Metastatic Breast Carcinoma in the Ovary (tissue), 3 donors: Measurements from ENCODE around the gene FGGY.

DNA sequence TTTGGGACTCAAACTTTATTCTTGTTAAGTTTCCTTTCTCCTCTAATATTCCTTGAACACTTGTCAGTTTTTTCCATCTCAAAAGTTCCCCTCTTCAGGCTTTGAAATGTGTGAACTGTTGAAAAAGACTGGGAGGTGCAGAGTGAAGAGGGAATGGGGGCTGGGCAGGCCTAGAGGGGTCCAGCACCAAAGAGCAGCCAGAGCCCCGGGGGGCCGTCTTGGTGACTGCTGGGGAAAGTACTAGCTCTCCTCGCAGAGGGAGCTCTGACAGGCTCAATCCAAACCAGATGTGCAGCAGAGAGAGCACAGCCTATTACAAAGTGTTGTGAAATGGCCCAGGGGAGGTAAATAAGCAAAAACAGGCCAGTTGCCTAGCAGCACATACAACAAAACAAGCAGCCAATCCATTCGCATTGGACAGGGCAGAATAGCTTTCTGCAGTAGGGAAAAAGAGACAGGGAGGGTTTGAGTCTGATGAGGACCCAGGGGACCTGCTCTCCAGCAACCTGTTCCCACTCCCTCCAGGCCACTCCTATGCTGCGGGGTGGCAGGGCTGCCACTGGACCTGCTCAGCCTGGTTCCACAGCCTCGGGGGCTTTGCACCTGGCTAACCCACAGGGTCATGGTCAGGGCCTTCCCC is 239.7 kb upstream of the FGGY start:
- PRO-cap, 3 experiments: no peak in any of the 3 experiments

DNA sequence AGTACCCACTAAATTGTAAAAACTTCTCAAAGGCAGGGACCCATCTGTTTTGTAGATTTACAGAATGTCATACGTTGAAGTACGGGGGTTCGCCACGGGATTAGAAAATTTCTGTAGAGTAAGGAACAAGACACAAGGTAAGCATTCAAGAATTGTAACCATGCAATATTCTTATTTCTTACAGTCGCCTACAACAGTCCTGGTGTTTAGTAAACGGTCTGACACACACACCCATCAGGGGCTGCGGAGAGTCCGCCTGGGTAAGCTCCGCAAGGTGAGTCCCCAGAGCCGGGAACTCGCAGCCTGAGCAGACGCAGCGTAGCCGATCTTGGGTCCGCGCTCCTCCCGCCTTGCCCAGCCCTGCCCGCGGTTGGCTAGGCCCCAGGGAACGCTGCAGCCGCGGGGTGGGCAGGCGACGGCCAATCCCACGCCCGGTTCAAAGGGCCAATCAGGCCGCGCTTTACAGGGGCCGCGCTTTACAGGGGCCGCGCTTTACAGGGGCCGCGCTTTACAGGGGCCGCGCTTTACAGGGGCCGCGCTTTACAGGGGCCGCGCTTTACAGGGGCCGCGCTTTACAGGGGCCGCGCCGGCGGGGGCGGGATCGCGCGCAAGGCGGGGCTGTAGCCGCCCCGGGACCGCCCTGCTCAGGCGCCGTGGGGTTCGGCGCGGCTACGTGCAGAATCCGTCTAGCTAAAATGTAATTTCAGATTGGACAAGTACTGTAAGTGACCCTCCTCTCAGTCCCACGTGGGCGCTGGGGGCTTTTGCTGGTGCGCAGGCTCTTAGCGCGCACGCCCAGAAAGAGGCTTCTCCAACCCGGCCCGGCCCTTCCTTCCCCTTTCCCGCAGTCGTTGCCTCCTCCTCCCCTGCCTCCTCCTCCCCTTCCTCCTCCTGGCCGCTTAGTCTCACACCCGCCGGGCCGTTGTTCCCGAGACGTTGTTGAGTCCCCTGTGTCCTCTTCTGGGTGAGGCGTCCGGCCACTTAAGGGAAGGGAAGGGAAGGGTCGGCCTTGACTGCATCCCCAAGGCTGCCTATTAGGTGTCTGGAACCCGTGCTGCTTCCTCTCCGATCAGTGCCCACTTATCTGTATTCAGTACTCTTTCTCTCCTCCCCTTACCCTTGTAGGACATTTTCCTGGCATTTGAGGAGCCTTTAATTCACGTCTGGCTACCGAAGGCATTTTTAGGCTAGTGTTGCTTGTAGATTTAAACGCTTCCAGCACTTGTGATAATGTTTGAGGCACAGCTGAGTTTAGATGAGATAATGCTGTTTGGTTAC is at the start of gene FGGY:
TSS of gene FGGY (plus strand) at position 908 of the 1,278 bp plus-strand sequence.
- PRO-cap, 3 experiments: peak in 3 of 3 experiments; most common plus-strand start position 647 of the sequence (in 3); most common minus-strand start position 344 of the sequence (in 3)

DNA sequence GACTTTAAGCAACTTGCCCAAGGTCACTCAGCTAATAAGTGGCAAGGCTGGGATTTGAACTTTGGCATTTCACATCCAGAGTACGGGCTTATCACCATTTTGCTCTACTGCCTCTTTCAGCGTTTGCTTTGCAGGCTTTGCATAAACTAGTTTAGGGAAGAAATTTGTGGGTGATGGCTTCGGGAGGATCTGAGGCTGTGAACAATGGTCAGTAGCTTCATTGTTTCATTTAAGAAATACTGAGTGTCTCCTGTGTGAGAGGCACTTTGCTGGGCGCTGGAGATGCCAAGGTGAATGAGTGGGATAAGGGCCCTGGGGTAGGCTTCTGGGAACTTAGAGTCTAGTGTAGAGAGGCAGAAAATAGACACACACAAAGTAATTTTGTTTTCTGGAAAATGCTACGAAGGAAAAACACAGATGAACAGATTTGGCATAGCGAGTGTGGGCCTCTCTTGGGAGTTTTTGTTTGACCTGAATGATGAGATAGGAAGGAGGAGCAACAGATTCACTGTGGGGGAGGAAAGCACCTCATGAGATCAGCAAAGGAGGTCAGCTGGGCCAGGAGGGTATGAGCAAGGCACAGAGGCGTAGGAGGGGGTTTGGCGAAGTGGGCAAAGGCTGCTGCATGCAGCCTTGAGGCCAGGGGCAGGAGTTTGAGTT is 57.7 kb downstream of the FGGY start:
- PRO-cap, 3 experiments: no peak in any of the 3 experiments

DNA sequence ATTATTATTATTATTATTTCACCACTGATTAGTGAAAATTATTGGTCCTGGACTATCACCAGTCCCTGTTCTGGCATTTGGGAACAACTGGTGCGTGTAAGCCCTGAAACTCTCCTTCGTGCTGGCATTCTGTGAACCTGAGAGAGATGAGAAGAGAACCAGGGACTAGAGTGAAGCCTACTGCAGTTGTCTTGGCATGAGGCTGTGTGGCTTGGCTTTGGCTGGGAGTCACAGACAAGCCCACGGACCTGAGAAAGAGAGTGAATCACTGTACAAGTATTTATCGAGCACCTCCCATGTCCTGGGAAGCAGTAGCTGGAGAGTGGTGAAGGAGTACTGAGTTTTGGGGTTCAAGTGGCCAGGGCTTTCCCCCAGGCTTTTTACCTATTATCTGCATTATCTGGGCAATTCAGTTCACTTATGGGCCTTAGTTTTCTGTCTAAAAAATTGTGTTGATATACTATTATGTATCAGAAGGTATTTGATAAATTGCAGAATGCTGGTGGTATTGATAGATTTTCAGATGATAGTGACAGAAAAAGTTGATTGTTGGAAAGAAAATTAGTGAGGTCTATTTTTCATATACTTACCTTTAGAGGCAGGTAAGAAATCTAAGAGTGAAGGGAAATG is 63.4 kb downstream of the FGGY start:
- PRO-cap, 3 experiments: no peak in any of the 3 experiments

GRCh38 chr1:59367527-59368255 is 70.8 kb downstream of the FGGY start:
- PRO-cap, 3 experiments: no peak in any of the 3 experiments

GRCh38 chr1:59506818-59507377 is 210.0 kb downstream of the FGGY start:
- PRO-cap, 3 experiments: peak in 1 of 3 experiments; most common plus-strand start chr1:59507318 (in 1); most common minus-strand start chr1:59507210 (in 1)

- PRO-cap, 3 experiments: no peak in any of the 3 experiments
Observed at GRCh38 chr1:59561736-59562140, 253.0 kb upstream of the HOOK1 start.

- PRO-cap, 3 experiments: no peak in any of the 3 experiments
Observed at GRCh38 chr1:59673428-59674339, 141.1 kb upstream of the HOOK1 start.

DNA sequence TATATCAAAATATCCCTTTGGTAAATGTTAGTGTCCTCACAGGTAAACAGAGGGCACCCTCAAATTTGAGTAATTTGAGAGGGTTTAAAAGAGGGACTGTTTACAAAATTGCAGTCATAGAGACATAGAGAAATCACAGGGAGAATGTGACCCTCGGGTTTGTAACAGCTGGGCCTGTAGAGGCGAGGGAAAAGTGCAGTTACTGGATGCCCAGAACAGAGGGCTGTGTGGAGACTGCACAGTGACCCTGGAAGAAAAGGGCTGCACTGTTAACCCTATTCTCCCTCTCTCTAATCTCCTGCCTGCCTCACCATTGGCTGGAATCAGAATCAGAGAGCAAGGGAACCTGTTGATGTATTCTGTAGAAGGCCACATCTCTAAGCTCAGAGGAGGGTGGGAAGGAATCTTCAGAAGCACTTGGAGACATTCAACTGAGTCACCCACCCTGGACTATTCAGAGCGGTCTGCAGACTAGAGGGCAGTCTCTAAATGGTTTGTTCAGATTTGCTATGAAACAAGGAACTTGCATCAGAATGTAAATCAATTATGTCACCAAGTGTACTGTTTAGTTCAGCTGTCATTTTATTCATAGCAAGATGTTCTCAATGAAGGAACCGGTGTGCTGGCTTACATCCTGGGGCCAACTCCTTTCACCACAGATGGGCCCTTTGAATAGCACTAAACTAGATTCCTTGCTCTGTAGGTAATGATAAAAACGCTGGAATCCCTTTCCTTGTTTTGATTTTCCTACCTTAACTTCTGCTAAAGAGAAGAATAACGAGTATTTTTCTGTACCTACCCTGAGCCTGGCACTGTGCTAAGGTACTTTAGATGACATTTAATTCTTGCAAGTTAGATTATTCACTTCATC is 132.2 kb upstream of the HOOK1 start:
- PRO-cap, 3 experiments: no peak in any of the 3 experiments

DNA sequence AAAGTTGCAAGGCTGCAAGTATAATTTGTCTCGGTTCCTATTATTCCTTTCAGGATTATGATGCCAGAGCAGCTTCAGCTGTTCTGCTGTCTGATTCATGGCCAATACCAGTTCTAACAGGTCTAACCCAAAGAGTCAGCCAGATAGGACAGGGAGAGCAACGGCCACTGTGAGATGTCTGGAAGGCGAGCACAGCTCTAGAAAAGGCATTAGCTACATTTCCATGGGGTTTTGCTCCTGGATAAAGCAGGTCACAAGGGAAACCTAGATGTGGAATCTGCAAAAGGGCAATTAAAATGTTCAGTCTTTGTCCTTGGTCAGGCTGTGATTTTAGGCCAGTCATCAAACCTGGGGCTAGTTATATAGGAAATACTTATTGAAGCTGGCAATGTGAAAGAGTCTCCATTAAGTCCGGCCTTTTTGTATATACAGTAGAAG is 53.2 kb upstream of the HOOK1 start:
- PRO-cap, 3 experiments: no peak in any of the 3 experiments

GRCh38 chr1:59936205-59936747 is 9.7 kb upstream of the CYP2J2 start:
- PRO-cap, 3 experiments: no peak in any of the 3 experiments

- PRO-cap, 3 experiments: no peak in any of the 3 experiments
Observed at GRCh38 chr1:60274337-60274689, 200.7 kb upstream of the C1orf87 start.

GRCh38 chr1:60873302-60873610 is 209.1 kb upstream of the NFIA start:
- PRO-cap, 3 experiments: no peak in any of the 3 experiments

DNA sequence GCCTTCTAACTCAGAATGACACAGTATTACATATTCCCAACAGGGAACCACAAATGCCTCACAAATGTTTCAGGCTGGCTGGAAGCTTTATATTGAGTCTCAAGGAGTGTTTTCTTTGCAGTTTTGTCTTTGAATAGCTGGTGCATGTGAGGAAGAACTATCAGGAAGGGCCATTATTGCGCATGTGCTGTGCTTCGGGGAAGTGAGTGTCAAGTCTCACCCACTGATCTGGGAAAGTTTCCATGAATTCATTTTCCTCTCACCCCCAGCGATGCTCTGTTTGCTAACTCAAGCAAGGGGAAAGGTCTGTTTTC is 92.2 kb upstream of the NFIA start:
- PRO-cap, 3 experiments: no peak in any of the 3 experiments

GRCh38 chr1:60997531-60997730 is 84.9 kb upstream of the NFIA start:
- PRO-cap, 3 experiments: peak in 3 of 3 experiments; most common plus-strand start chr1:60997668 (in 3)

- PRO-cap, 3 experiments: no peak in any of the 3 experiments
Observed at GRCh38 chr1:61123218-61123834, 41.0 kb downstream of the NFIA start.

DNA sequence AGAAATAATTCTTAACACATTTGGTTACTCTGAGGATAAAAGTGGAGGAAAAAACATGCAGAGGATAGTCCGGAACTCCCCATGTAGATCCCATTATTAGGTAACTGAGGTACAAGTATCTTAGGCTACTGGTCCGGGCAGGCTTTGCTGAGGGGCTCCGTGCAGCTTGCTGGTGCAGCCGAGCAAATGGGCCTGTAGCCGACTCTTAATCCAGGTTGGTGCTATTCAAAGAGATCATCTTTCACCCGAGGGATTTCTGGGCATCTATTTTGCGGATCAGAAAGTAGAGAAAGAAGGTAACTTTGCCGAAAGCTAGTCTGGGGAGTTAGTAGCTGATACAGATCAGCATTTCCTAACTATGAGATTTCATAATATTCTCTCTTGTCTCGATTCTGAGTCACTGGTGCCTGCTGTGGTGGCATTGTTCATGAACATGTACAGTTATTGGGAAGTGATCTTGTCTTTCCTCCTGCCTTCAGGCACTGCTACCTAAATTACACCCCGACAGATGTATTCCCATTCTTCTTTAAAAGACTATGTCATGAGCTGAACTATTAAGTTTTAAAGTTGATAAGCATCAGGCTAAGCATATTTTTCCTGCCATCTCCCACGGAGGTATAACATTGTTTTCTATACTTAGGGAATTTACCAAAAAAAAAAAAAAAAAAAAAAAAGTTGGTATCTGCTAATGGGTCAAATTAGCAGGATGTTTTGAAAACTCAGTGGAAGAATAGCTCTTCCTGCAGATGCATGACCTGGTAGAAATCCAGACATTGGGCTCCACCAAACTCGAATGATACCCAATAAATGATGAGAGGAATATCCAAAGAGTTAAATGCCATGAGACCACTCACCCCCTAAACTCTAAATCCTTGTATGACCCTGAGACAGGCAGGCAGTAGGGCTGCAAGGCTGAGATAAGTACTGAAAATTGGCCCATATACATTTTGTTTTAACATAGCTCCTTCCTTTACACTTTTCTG is 57.2 kb downstream of the NFIA start:
- PRO-cap, 3 experiments: no peak in any of the 3 experiments

- PRO-cap, 3 experiments: no peak in any of the 3 experiments
Observed at GRCh38 chr1:61191215-61191761, 108.9 kb downstream of the NFIA start.

- PRO-cap, 3 experiments: no peak in any of the 3 experiments
Observed at GRCh38 chr1:61203048-61203754, 120.8 kb downstream of the NFIA start.

GRCh38 chr1:61227761-61228701 is 145.7 kb downstream of the NFIA start:
- PRO-cap, 3 experiments: no peak in any of the 3 experiments